Bile duct (tissue), 1 donor: Measurements from ENCODE around the gene NPY.

DNA sequence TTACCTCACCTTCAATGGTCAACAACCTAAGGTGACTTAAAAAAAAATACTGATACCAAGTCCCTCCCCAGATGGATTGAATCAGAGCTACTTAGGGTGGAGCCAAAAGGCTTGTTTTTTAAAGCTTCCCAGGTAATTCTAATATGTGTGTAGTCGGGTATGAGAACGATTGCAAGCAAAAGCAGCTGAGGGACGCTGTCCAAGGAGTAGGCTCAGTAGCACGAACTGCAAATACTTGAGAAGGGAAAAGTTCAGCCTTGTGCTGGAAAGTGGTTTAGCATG is 76.1 kb downstream of the AHR start:
- PRO-cap: no peak

DNA sequence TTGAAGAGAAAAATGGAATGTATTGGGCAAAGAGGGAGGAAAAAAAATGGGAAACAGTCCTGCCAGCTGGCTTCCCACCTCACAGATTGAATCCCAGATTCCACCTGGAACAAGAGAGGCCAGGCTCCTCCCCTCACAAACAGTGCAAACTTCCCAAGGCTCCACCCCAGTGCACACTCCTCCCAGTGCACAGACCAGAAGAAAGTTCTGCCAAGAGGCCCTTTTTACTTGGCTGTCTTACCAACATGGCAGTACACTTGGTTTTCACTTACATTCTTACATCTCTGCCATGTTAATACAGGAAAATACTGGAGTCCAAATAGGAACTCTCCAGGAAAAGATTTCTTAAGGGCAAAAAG is 202.3 kb downstream of the AHR start:
- PRO-cap: no peak

DNA sequence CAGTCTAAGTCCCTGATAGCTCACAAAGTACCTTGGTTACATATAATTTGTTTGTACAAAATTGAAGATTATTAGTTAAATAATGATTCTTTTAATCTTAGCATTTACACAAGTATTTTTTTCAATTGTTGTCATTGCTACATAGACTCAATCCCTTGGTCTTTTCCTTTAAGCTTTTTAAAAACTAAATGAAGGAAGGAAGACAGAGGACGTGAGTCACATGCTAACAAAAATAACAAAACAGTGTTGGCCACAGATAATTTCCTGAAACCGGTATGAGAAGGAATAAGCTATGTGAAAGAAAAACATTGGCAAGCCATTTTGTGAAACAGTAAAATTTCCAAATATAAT is 222.9 kb downstream of the AHR start:
- PRO-cap: bidirectional peak, plus-strand start at position 267 of the sequence, minus-strand start at position 149 of the sequence

GRCh38 chr7:20107567-20108065 is 109.6 kb downstream of the MACC1 start:
- PRO-cap: no peak

GRCh38 chr7:20299841-20300486 is 30.7 kb upstream of the ITGB8 start:
- PRO-cap: no peak

DNA sequence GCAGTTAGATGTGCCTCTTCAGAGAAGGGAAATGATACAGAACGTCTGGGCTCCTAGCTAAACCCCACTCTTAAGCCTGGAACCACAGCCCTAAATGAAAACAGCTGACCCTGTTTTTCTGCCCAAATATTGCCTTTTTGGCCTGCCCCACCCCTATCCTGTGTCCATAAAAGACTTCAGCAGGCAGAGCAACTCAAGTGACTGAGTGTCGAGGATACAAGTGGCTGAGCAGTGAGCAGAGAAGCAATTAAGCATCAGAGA is 111.5 kb downstream of the ITGB8 start:
- PRO-cap: no peak

- PRO-cap: no peak
Observed at GRCh38 chr7:21617830-21618450, 75.1 kb downstream of the DNAH11 start.

DNA sequence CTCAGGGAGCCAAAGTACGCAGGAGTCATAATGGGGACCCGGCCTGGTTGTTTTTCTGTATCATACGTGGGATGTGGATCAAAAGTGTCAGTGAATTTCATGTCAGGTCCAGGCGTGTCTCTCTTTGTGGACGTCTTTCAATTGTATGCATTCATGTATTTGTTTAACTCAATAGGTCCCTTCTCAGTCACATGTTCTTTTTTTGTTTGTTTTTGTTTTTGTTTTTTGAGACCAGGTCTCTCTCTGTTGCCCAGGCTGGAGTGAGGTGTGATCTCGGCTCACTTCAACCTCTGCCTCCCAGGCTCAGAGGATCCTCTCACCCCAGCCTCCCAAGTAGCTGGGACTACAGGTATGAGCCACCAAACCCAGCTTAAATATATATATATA is 158.7 kb upstream of the CDCA7L start:
- PRO-cap: no peak

- PRO-cap: no peak
Observed at GRCh38 chr7:22153977-22154789, 202.8 kb downstream of the RAPGEF5 start.

DNA sequence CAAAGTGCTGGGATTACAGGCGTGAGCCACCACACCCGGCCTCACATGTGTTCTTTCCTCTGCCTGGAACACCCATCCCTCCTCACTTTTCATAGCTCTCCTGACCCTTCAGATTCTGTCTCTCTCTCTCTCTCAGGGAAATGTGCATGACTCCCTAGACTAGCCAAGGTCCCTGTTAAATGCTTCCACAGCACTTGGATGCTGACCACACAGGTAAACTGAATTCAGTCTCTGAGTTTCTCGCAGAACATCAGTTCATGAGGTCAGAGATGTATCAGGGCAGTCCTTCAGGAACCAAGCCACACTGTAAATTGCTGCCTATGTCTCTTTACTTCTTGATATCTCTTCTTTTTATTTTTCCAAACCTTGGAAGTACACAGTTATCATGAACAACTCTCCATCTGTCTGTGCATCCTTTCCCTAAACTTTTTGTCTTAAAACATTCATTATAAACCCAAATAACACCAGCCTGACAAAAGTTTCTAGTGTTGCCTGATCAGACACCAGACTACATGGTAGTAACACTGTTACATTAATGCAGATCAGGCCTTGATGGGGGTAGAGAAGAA is 144.6 kb downstream of the RAPGEF5 start:
- PRO-cap: no peak

DNA sequence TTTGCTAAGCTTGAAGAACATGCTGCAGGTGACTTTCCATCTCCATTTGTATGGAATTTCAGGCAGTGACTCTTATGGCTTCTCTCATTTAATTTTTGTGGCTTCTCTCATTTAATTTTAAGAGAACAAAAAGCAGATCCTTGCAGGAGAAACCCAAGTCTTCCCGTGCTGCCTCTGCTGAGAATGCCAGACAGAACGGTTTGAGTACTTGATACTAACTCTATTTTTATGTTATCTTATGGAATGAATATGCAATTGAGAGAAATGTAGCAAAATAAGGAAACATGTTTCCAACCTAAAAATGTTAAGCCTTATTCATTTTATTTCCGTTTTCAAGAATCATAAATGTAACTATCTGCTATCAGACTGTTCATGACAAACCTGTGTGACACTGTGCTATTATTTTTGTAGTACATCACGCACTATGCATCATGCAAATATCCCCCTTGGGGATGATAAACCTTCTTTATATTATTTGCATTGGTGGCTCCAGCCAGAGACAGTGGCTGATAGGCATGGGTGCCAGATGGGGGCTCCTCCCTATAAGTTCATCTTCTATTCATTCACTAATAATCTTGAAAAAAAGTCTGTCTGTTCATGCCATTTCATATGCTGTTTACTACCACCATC is 6.9 kb upstream of the RAPGEF5 start:
- PRO-cap: no peak

DNA sequence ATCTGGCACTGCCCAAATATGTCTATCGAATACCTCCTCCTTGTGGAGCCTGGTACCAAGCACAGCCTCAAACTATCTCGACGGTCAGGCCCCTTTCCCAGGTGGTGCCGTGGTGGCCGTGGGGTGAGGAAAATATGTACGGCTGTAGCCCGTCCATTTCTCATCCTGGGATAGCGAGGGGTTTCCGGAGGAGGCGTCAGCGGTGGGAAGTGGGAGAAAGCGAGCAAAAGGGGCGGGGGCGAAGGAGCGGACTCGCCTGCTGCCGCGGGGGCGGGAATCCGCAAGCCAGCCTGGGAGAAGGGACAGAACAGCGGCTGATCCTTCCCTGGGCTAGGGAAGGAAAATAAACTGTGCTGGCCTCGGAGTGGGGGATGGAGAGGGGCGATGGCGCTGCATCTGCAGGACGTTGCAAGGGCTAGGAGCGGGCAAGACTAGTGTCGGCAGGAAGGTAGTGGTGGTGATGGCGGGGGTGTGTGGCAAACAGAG is 49.7 kb upstream of the STEAP1B start:
- PRO-cap: no peak

DNA sequence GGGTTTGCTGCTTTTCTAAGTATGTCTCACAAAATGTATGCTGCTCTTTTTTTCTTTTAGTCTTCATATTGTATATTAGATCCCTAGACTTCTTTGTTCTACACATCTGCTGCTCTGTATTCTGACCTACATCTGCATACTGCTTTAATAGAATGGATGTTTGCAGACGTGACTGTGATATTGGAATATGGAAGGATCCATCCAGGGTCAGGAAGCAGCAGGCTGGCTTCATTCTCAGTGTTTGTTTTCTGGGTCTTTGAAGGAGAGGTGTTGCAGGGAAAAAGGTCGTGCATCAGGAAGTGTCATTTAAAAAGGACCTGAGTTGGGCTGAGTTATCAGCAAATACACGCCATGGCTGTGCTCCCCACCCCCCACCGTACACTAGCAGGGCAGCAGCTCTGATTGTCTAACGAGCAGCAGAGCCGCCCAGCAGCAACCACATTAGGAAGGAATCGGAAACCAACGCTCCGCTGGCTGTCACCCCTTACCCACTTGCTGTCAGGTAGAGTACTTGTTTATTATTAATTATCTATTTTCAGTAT is 63.0 kb upstream of the STEAP1B start:
- PRO-cap: no peak

- PRO-cap: no peak
Observed at GRCh38 chr7:22696643-22697316, 30.2 kb upstream of the IL6 start.

DNA sequence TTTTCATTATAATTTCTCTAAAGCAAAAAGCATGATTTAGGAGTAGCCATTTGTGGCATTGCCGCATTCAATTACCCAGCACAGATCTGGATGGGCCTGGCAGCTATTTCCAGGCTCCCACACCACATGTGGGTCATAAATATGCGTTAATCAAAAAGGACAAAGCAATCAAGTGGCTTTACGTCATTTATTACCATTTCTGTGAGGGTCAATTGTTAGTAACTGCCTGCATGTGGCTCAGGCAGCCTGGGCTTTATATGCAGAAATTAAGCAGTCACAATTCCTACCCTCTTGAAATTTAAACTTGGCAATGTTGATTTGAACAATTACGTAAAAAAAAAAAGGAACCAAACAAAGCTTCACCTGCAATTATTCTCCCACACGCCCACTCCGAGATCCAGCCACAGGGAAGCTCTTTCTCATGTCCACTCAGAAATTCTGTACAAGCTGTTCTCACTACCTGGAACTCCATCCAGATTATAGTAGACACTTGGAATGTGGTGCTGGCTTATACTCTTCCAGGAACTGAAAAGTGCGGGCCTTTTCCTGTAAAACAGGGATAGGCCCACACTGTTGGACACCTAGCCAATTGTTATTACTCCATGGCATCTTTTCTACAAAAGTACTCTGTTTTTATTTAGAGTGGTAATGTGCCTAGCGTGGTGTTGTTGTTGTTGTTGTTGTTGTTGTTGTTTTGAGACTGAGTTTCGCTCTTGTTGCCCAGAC is 20.2 kb upstream of the TOMM7 start:
- PRO-cap: no peak

DNA sequence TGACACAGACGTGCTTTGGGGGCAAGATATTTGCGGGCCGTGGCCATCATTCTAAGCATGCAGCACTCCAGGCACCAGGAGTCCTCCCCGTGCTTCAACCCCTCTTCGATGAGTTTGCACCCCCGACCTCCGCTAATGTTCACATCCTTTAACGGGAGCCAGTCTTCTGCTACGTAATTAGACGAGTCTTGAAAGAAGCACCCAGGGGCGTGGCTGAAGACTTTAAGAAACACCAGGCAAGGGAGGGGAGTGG is 30.9 kb upstream of the TOMM7 start:
- PRO-cap: no peak

GRCh38 chr7:23014220-23014668 is 314 bp upstream of the HYCC1 start:
- PRO-cap: bidirectional peak, plus-strand start at chr7:23014341, minus-strand start at chr7:23014130

GRCh38 chr7:23521968-23522549 is 9.7 kb downstream of the TRA2A start:
- PRO-cap: no peak

DNA sequence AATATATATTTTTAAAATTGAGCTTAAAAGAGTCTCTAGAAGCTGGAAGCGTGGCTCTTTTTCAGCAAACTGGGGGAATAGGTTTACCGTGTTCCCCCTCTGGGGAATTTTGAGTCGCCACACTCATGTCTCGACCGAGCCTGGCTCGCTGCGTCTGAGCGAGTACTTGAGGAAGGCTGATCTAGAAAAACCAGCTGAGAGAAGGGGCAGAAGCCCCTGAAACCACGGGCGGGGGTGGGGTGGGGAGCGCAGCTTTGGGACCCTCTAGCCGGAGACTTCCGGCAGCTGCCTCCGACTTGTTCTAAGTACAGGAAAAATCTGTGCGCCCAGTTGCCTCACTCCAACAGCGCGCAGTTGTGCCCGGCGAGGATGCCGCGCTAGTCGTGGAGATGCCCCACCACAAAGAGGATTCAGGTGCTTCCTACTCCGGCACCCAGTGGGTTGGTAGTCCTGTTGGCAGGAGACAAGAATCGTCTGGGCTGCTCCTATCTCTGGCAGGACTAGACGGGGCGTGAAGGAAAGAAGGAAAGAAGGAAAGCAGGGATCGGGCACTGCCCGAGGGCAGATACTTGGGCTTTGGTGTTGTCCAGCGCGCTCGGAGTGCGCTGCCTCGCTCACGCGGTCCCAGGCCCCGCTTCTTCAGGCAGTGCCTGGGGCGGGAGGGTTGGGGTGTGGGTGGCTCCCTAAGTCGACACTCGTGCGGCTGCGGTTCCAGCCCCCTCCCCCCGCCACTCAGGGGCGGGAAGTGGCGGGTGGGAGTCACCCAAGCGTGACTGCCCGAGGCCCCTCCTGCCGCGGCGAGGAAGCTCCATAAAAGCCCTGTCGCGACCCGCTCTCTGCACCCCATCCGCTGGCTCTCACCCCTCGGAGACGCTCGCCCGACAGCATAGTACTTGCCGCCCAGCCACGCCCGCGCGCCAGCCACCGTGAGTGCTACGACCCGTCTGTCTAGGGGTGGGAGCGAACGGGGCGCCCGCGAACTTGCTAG is at the start of gene NPY:
Gene NPY, plus strand, starts transcription at position 841 of the 988 bp plus-strand sequence.
- PRO-cap: no peak

DNA sequence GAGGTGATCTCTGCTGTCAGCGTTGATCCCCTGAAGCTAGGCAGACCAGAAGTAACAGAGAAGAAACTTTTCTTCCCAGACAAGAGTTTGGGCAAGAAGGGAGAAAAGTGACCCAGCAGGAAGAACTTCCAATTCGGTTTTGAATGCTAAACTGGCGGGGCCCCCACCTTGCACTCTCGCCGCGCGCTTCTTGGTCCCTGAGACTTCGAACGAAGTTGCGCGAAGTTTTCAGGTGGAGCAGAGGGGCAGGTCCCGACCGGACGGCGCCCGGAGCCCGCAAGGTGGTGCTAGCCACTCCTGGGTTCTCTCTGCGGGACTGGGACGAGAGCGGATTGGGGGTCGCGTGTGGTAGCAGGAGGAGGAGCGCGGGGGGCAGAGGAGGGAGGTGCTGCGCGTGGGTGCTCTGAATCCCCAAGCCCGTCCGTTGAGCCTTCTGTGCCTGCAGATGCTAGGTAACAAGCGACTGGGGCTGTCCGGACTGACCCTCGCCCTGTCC is 854 bp downstream of the NPY start:
- PRO-cap: no peak